Transverse colon (tissue), 4 donors: ENCODE measurements around the gene TGM3.

DNA sequence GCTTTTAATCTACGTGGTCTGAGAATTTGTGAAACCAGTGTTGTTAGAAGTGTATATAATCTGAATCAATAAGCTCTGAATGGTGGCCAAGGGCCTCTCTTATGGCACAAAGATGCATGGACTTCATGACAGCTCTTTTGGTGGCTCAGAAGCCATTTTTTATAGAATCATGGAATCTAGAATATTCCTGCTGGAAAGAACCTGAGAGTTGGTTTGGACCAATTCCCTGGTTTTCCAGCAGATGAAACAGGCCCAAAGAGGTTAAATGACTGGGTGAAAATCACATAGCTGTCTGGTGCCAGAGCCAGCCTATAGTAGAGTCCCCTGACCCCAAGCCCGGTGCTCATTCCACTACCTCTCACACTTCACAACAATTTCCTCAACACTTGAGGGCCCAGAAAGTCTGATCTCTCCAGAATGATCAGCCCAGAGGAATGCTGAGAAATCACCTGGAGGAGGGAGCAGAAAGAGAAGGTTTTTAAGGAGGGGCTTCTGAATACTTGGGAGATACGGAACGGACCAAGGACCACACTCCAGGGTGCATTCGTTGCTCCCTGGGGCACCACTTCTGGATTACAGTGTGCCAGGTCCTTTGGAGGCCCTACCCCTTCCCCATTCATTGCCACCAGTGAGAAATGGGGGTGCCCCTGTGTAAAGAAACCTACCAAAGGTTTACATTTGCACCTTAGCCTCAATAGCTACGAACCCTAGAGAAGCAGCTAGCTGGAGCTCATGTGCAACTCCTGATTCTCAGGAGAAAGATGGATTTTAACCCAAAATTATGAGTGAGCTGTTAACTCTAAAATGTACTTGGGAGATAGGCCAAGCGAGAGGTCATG is 2.2 kb downstream of the ZCCHC3 start:
- PRO-cap: no peak
- RAMPAGE, long total RNA, 4 experiments: no peak in any of the 4 experiments

- PRO-cap: no peak
- RAMPAGE, long total RNA, 4 experiments: start-site peak on the minus strand in 1 of 4 experiments, at chr20:438655-438697 at its widest, 5 reads per replicate
Observed at GRCh38 chr20:438333-439141, 23.8 kb downstream of the TBC1D20 start.

- PRO-cap: no peak
- RAMPAGE, long total RNA, 4 experiments: no peak in any of the 4 experiments
Observed at GRCh38 chr20:672422-672822, 3.2 kb downstream of the SCRT2 start.

- PRO-cap: no peak
- RAMPAGE, long total RNA, 4 experiments: start-site peak on the minus strand in 1 of 4 experiments, at chr20:760631-760717 at its widest, 5 reads per replicate
Observed at GRCh38 chr20:760576-761372, 7.5 kb downstream of the SLC52A3 start.

- PRO-cap: unidirectional peak, plus-strand start at chr20:841268
- RAMPAGE, long total RNA, 4 experiments: start-site peak on the plus strand in 2 of 4 experiments, at chr20:841268-841297 at its widest, 5 to 8 reads per replicate
Observed at GRCh38 chr20:840937-841594, 7.6 kb downstream of the FAM110A start.

DNA sequence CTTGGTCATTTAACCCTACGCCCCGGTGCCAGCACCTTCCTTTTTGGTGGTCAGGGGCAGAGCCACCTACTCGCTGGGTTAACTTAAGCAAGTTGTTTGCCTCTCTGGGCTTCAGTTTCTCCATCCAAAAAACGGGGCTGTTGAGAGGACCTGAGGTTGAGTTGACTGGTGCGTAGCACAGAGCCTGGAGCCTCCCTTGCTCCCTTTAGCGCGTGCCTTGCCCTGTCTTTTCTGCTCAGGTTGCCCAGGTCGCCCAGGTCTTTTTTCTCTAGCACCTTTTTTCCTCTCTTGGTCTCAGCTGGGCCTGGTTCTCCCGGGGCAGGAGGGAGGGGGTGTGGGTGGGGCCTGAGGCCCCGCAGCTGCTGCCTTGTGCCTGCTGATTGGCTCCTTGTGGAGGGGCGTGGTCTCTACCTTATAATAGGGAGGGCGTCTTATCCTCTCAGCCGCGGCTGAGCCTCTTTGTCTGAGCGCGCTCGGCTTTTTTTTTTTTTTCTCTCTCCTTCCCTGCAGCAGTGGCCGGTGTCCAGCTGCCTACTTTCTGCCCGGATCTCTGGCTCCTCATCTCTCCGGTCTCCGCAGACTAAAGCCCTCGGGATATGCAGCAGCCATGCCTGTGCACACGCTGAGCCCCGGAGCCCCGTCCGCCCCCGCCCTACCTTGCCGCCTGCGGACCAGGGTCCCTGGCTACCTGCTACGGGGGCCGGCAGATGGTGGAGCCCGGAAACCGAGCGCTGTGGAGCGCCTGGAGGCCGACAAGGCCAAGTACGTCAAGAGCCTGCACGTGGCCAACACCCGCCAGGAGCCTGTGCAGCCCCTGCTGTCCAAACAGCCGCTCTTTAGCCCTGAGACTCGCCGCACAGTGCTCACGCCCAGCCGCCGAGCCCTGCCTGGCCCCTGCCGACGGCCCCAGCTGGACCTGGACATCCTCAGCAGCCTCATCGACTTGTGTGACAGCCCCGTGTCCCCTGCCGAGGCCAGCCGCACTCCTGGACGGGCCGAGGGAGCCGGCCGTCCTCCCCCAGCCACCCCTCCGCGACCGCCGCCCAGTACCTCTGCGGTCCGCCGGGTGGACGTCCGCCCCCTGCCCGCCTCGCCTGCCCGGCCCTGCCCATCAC is 11.0 kb downstream of the FAM110A start:
- PRO-cap: bidirectional peak, plus-strand start at position 442 of the sequence, minus-strand start at position 290 of the sequence
- RAMPAGE, long total RNA, 4 experiments: start-site peak on the plus strand in 1 of 4 experiments, centred at position 780 of the sequence, 5 reads per replicate

DNA sequence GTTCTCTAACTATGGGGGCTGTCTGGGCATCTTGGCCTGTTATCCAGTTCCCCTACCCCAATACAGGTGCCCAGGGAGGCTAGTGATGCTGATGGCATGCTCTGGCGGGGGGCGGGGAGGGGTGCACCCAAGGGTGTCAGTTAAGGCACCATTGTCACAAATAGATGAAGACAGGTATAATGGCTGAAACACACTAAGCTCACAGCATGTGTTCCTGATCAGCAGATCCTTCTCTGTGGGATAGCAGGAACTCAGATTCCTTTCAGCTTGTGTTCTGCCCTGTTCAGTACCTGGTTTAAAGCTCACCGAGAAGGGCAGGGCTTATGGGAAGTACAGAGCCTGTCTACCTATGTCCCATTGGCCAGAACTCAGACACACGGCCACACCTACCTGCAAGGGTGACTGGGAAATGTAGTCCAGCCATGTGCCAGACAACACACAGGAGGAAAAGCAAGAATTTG is 3.4 kb upstream of the RSPO4 start:
- PRO-cap: no peak
- RAMPAGE, long total RNA, 4 experiments: no peak in any of the 4 experiments

- PRO-cap: no peak
- RAMPAGE, long total RNA, 4 experiments: no peak in any of the 4 experiments
Observed at GRCh38 chr20:1215695-1216108, 10.1 kb upstream of the RAD21L1 start.

GRCh38 chr20:1300852-1301497 is 28.0 kb downstream of the SDCBP2 start:
- PRO-cap: no peak
- RAMPAGE, long total RNA, 4 experiments: no peak in any of the 4 experiments

DNA sequence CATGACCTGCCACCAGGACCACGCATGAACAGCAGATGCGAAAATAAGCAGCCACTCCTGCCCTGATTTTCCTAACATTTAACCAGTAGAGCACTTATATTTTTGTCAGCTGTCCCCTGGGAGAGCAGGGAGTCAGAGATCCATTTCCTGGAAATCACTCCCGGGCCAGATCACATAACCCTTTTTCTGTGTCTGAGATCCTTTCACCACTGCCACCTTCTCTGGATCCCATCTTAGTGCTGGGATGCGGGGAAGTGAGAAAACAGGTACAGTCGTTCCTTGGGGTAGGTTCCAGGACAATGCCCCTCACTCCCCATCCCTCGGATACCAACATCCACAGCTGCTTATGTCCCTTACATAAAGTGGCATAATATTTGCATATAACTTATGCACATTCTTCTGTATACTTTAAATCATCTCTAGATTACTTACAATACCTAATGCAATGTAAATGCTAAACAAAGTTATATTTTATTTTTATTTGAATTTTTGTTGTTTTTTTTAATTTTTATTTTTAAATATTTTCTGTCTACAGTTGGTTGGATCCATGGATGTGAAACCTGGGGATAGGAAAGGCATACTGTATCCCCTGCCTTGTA is 5.5 kb downstream of the SDCBP2 start:
- PRO-cap: no peak
- RAMPAGE, long total RNA, 4 experiments: no peak in any of the 4 experiments

DNA sequence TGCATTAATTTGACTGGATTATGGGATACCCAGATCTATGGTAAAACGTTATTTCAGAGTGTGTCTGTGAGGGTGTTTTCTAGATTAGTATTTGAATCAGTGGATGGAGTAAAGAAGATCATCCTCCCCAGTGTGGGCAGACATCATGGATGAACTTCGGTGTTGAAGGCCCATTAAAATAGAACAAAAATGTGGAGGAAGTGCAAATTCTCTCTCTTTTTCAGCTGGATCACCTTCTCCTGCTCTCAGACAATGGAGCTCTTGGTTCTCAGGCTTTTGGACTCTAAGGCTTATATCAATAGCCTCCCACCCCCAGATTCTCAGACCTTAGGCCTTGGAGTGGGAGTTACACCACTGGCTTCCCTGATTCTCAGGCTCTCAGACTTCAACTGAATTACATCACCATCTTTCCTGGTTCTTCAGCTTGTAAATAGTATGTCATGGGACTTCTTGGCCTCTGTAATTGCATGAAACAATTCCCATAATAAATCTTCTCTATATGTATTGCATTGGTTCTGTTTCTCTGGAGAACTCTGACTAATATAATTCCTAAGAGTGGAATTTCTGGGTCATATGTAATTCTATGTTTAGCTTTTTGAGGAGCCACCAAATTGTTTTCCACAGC is 36.6 kb downstream of the NSFL1C start:
- PRO-cap: unidirectional peak, minus-strand start at position 391 of the sequence
- RAMPAGE, long total RNA, 4 experiments: no peak in any of the 4 experiments

DNA sequence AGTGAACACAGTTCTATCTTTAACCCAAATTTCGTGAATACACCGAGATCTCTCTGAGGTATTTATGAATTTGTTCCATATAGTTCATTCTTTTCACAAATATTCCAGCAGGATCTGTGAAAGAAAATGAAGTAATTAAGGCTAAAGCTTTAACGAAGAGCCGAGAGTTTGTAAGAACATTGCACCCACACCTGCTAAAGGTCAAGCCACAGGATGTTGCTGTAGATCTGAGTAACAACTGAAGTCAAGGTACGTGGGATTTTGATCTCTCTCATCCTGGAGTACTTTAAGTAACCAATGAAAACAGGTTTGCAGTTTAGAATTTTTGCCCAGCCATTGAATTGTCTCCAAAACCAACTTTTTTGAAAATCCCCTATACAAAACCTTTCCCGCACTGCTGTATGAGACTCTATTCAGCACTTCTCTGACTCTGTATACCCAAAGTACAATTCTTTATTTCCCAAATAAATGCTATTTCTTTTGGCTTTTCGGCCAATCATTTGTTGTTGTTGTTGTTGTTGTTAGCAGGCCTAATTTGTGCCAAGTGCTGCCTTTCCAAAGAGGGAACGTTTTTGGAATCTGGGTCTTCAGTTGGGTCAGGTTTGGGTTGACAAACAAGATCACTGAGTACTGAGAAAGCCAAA is 14.8 kb upstream of the SIRPG start:
- PRO-cap: no peak
- RAMPAGE, long total RNA, 4 experiments: no peak in any of the 4 experiments

- PRO-cap: no peak
- RAMPAGE, long total RNA, 4 experiments: no peak in any of the 4 experiments
Observed at GRCh38 chr20:1890501-1891256, 4.5 kb upstream of the SIRPA start.

DNA sequence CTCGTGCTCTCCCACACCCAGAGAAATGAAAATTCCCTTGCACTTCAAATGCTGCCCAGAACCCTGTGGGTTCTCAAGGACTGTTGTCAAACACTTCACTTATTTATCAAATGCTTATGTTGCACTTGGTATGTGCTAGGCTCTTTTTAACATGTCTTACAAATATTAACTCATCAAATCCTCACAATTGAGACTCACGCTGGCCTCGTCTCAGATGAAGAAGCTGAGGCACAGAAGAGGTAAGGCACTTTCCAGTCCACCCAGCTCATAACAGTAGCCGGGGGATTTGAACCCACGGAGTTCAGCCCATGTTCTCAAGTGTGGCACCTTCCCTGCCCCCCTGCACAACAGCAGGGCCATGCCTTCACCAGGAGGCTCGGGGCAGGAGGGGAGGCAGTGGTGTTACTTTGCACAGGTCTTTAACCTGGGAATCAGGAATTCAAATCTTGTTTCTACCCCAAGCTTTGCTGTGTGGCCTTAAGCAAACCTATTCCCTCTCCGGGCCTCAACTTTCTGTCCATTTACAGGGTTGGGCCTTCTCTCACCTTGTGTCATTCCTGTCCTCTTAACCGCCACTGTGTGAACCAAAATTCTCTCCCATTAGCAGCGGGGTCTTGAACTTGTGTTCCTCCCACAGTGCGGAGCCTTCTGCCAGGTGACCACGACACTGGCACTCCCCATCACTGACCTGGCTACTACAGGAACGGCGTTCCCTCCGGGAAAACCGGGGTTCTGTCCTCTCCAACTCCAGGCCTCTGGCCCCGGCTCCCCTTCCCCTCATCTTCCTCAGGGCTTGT is 2.0 kb upstream of the SIRPA start:
- PRO-cap: no peak
- RAMPAGE, long total RNA, 4 experiments: no peak in any of the 4 experiments

GRCh38 chr20:1915344-1915678 is 20.1 kb downstream of the SIRPA start:
- PRO-cap: no peak
- RAMPAGE, long total RNA, 4 experiments: no peak in any of the 4 experiments

GRCh38 chr20:1927843-1928809 is 32.9 kb downstream of the SIRPA start:
- PRO-cap: no peak
- RAMPAGE, long total RNA, 4 experiments: no peak in any of the 4 experiments

DNA sequence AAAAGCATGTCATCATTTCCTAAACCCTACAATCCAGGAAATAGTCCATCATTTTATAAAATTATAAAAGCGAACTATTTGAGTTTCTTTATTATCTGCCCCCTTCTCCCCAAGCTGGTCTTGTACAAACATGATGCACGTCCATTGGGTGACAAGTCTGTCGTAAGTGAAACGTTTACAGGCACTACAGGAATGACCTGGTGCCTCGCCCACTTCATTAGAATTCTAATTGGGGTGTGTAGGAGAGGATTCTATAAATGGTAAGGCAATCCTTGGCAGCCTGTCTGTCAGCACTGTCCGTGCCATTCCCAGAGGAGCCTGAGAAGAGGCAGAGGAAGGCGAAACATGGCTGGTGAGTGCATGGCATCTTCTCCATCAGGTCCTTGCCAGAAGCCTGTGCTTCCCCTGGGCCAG is at the start of gene TGM3:
Gene TGM3 (plus strand): TSS at position 283 of the 414 bp plus-strand sequence.
- PRO-cap: no peak
- RAMPAGE, long total RNA, 4 experiments: no peak in any of the 4 experiments

GRCh38 chr20:2300170-2300689 is 4.4 kb downstream of the TGM3 start:
- PRO-cap: no peak
- RAMPAGE, long total RNA, 4 experiments: no peak in any of the 4 experiments

GRCh38 chr20:2305702-2306342 is 10.0 kb downstream of the TGM3 start:
- PRO-cap: no peak
- RAMPAGE, long total RNA, 4 experiments: no peak in any of the 4 experiments

- PRO-cap: no peak
- RAMPAGE, long total RNA, 4 experiments: start-site peak on the plus strand in 1 of 4 experiments, at chr20:2657124-2657192 at its widest, 5 reads per replicate
Observed at GRCh38 chr20:2656903-2657399, 4.5 kb downstream of the NOP56 start.